A375 (cell line): ENCODE results near the genes API5, ACCS and EXT2.

DNA sequence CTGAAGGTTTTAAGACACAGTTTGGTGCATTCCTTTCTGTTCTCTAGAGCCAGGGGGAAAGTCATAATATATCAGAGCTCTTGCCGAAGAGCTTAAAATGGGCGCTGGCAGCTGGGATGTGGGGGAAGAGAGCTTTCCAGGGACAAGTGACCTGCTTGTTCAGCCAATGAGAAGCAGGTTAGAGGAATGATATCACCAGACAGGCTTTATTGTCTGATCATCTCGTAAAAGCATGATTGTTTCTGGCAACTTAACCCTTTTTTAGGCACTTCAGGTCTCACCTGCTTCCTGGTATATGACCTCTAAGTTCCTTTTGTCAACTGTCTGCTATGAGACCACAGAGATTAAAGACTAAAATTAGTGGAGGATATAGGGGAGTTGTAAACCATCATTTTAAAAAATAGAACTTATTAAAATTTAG, 20.3 kb downstream of the TRIM44 start:
- RAMPAGE, long total RNA = no peak

- RAMPAGE, long total RNA = no peak
Observed at GRCh38 chr11:35968759-35969557, 25.1 kb downstream of the LDLRAD3 start.

DNA sequence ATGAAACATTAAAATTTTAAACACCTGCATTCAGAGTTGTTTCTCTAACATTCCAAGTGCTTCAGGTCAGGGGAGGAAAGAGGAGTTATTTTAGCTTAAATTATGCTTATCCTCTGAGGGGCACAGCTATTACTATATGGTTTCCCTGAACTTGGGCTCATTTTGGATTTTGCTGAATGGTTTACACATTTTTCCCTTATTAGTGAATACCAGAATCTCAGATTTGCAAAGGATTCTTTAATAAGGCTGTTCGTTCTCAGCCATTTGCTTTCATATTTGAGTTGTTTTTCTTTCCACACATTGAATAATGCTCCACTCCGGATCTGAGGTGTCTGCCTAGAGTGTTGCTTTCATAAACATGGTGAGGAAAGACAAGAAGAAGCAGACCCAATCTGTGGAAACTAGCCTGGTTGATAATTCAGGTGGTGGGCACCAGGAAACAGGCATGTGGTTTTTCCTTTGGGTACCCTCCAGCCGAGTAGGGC, 34.9 kb downstream of the LDLRAD3 start:
- RAMPAGE, long total RNA = no peak

- RAMPAGE, long total RNA = no peak
Observed at GRCh38 chr11:36149510-36150146, 139.6 kb downstream of the COMMD9 start.

DNA sequence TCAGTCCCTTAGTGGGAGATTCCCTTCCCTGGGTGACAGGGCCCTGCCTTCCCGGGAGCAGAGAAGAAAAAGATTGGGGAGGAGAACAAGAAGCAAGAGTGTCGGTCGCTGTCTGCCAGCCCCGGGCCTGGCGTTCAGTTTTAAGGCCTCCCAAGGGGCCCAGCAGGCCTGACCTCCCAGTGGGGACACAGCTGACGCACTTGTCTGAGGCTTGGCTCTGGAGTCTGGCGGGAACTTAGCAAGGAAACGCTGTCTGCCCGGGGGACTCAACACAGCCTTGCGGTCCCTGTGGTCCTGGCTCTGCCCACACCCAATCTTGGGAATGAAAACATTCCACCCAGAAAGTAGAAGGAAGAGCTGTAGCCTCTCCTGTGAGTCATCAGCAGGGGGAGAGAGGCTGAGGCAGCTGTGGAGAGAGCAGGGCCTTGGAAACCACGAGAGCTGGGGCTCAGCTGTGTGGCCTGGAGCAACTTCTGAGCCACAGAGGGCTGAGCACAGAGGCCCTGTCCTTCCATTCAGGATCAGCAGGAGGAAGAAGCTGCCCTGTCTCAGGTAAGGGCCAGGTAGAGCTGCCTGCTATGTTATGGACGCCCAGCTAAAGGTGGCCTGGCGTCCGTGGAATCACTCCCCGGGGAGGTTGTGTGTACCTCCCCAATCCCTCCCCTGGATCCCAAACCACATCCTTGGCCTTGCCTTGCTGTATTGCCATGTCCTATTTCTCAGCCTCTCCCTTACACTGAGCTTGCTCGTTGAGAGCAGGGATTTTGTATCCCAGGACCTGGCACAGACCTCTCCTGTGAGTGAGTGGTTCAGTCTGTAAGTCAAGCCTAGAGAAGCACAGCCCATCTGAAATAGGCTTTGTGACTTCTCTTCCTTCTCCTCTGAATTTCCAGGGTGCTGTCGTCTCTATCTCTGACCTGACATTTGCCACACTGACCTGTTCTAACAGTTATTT, 54.2 kb downstream of the TRAF6 start:
- RAMPAGE, long total RNA = no peak

DNA sequence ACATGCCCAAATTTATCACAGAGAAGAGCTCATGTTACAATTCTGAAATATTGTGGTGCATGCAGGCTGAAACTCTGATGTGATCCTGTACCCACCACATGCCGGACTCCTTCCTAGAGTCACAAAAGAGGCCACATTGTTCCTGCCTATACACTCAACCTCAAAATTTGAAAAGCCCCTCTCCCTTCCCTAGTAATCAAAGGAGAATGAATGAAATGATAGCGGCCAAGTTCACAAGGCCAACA, 1.3 kb downstream of the TRAF6 start:
- RAMPAGE, long total RNA = no peak

DNA sequence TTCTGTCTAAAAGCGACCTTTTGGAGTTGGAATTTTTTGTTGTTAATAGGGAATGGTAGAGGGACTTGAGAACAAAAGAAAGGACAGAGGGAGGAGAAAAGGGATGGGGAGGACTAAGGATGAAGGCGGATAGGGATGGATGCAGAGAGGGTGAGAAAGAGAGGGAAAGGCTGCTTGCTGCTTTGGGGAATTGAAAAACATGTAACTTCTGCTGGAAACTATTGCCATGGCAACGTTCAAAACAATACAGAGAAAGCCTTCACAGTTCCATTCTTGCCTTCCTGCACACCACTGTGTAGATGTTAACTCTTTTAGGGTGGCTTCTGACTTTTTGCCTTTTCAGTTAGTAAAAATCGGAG, 1178.6 kb downstream of the LRRC4C start:
- RAMPAGE, long total RNA = no peak

- RAMPAGE, long total RNA = no peak
Observed at GRCh38 chr11:41861645-41861952, 402.1 kb upstream of the LRRC4C start.

- RAMPAGE, long total RNA = no peak
Observed at GRCh38 chr11:43311489-43312278, at the start of gene API5. Gene API5, plus strand, starts transcription at chr11:43311996.

GRCh38 chr11:43312279-43312893, 590 bp downstream of the API5 start:
- RAMPAGE, long total RNA = no peak

GRCh38 chr11:43421761-43422366, 63.1 kb downstream of the TTC17 start:
- RAMPAGE, long total RNA = no peak

GRCh38 chr11:43425592-43425916, 66.8 kb downstream of the TTC17 start:
- RAMPAGE, long total RNA = no peak

GRCh38 chr11:43681469-43681677, 835 bp downstream of the HSD17B12 start:
- RAMPAGE, long total RNA = no peak

DNA sequence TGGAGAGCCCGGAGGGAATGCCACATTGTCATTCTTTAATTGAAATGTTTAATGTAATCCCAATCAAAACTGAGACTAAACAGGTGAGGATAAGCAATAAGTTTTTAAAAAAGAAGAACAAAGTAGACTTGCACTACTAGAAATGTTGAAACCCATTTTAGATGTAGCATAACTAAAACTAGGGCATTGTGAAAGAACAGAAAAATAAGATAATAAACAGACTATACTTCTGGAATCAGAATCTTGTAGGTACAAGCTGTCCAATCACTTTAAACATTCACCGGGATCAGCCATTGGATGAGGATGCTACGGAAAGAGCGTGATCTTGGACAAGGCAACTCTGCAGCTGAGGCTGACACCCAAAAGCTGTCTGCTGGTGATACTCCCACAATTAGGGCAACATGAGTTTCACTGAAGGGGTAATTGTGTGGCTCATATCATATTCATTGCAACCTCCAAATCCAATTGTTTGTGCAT, 86.3 kb upstream of the ALKBH3 start:
- RAMPAGE, long total RNA = no peak

- RAMPAGE, long total RNA = no peak
Observed at GRCh38 chr11:43808088-43808373, 72.6 kb upstream of the ALKBH3 start.

- RAMPAGE, long total RNA = no peak
Observed at GRCh38 chr11:44065601-44066678, at the start of gene ACCS. Gene ACCS, plus strand, starts transcription at chr11:44066270.

DNA sequence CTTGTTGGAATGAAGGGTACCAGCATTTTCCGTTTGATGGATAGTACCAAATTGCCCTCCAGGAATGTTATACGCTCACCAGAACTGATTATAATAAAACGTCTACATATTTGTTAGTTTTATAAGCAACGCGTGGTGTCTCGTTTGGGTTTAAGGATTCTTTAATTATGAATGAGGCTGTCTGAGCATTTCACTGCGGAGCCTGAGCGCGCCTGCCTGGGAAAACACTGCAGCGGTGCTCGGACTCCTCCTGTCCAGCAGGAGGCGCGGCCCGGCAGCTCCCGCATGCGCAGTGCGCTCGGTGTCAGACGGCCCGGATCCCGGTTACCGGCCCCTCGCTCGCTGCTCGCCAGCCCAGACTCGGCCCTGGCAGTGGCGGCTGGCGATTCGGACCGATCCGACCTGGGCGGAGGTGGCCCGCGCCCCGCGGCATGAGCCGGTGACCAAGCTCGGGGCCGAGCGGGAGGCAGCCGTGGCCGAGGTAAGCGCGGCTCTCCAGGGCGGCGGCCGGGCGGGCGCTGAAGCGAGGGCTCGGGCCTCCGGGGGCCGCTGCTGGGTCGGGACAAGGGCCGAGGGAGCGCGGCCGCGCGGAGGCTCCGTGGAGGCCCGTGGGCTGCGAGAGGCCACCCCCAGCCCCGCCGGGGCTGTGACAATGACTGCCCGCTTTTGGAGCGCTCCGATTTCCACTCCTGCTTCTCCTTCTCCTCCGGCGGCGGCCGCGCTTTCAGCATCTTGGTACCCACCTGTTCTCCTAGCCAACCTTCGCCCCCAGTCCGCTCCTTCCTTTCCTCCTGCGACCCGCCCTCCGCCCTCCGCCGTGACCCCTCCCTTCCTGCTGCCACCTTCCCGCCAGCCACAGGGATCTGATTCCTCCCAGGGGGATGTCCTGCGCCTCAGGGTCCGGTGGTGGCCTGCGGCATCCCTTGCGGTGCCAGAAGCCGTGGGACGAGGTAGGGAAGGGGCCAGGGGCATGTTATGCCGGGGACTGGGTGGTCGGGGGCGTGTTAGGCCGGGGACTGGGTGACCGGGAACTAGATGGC, at the start of gene EXT2:
EXT2 (plus strand) TSS at position 307 of the 1,040 bp plus-strand sequence.
- RAMPAGE, long total RNA = no peak

GRCh38 chr11:44269504-44270516, 40.1 kb downstream of the ALX4 start:
- RAMPAGE, long total RNA = no peak

DNA sequence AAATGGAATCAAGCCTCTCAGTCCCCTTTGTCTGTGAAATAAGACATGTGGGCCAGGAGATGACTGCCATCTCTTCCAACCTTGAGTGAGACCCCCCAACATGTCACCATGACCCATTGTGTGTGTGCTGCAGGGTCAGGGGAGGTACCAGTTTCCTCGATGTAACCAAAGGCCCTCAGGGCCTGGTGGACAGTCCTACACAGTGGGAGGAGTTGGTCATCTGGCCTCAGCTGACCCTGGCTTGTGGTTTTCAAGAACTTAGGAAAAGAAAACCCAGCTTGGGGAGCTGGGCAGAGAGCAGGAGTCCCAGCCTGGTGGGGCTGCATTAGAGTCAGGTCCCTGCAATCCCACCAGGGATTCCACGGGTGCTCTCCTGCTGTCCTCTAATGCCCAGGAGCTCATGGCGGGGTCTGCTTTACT, 8.8 kb downstream of the ALX4 start:
- RAMPAGE, long total RNA = no peak

DNA sequence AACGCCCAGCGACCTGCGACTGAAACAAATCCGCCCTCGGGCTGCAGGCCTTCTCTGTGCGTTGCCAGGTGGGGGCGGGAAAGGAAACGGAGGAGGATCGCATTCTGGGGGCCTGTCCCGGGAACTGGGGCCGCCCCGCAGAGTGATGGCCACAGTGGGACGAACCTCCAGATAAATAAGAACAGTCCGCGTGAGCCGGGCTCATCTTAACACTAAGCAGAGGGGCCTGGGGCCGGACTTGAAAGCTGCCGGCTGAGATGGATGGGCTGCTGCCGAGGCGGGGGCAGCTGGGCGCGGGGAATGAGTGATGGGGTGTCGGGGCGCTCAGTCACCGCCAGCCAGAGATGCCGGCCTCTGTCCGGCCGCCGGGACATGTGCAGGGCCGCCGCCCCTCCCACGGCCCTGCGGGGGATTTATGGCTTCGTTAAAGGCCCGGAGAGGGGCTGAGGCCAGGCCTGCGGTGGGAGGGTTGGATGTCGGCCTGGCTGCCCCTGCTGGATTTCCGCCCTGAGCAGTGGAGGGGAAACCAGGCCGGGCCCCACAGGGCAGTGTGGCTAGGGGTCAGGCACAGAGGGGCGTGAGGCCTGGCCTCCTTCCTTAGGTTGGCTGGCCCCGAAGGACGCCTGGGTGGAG, 45.4 kb upstream of the CD82 start:
- RAMPAGE, long total RNA = no peak